ENCODE measurements around the genes UBR4 and AKR7A2.

DNA sequence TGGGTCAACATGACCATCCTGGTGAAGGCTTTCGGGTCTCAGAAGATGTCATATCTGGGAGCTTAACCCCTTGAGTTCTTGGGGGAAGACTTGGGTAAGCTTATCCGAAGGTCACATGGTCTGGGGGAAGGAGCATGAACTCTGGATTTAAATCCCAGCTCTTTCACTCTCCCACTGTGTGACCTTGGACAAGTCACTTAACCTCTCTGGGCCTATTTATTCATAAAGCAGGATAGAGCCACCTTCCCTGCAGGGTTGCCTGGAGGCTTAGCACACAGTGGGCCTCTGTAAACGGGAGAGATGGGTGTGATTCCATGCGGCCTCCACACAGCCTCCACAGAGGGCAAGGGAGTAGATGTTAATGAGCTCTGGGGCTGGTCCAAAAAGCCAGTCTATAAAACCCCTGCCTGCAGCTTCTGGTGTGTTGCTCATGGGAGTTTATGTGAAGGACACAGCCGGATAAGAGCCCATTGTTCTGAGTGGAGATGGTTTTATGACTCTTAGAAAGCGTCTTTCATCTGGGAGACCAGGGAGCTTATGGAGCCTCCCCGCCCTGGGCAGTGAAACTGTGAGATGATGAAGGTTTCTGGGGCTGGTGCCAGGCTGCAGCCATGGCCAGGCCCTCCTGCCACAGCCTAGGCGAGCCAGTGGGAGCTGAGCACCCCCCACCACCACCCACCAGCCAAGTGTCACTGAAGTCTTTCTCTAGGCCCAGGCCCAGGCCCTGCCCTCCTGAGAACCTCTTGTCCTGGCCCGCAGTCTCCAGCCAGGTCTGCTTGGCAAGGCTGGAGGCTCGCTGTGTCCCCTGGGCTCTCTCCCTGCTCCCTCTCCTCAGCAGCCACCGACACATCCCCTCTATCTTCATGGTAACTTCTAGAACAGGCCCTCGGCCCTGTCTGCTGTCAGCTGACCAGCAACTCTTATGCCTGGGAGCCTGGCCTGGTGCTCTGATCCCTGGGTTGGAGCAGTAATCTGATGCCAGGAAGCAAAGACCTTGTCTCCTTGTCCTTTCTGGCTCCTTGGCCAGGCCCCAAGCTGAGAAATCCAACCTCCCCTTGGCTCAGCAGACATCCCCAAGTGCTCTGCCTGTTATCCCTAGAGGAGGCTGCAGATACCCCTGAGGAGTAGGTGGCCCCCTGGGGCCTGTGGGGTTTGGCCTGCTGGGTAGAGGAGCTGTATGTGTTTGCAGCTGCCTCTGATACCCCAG, 7.8 kb upstream of the ARHGEF10L start:
- PRO-cap, result no peak
- CAGE, long polyA plus RNA, result no peak

- PRO-cap, result no peak
- CAGE, long polyA plus RNA, result no peak
Observed at GRCh38 chr1:17542573-17543069, 3.1 kb downstream of the ARHGEF10L start.

GRCh38 chr1:17604966-17605363, 65.5 kb downstream of the ARHGEF10L start:
- PRO-cap, result no peak
- CAGE, long polyA plus RNA, result no peak

DNA sequence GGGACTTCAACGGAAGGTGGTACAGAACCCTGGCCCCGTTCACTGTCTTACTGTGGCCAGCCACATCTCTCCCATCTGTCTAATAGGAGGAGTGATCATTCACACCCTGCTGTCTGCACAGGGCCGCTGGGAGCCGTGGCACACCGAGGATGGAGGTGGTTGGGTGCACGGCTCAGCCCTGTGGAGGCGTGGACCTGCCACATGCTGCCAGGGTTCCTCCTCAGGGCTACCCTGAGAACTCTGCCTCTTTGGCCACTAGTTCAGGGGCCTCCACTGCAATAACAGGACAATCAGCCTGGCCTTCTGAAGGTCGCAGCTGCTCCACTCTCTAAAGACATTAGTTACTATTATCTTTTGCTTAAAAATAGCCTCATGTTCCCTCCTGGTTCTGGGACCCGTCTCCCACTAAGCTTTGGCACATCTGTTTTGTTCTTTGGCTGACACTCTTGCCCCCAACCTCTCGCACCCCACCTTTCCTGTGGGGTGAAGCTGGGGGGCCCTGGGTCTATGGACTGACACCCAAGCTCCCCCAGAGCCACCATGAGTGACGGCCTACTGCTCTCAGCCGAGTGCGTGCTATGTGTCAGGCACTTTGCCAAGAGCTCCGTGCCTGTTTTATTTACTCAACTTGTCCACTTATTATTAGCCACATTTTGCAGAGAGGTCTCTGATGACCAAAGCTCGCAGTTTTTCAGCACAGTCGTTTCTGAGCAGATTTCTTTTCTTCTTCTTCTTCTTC, 66.2 kb downstream of the ARHGEF10L start:
- PRO-cap, result no peak
- CAGE, long polyA plus RNA, result no peak

GRCh38 chr1:17672709-17673101, 82.4 kb upstream of the ACTL8 start:
- PRO-cap, result no peak
- CAGE, long polyA plus RNA, result no peak

- PRO-cap, result no peak
- CAGE, long polyA plus RNA, result no peak
Observed at GRCh38 chr1:17677901-17678555, 77.1 kb upstream of the ACTL8 start.

DNA sequence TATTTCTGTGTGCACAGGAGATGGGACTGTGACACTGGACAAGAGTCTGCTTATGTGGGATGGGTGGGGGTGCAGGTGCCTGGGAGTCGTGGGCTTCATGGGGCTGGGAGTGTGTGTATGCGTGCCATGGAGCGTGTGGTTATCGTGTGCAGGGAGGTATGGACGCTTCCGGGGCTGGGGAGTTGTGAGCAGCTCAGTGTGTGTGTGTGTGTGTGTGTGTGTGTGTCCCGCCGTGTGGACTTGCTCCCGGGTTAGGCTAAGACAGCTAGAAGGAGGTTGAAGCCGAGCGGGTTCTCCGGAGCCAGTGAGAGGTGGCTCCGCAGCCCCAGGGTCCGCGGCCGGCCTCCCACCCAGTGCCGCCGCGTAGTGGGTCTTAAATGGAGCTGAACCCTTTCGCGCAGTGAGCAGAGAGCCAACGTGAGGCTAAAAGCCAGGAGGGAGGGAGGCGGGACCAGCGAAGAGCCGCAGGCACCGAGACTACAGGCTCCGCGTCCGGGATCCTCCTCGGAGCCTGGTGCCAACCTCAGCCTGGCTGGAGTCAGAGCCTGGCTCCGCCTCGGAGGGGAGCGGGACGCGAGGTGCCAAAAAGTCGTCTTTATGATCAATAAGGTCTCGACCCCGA, 1.3 kb downstream of the IGSF21 start:
- PRO-cap, result no peak
- CAGE, long polyA plus RNA, result no peak

DNA sequence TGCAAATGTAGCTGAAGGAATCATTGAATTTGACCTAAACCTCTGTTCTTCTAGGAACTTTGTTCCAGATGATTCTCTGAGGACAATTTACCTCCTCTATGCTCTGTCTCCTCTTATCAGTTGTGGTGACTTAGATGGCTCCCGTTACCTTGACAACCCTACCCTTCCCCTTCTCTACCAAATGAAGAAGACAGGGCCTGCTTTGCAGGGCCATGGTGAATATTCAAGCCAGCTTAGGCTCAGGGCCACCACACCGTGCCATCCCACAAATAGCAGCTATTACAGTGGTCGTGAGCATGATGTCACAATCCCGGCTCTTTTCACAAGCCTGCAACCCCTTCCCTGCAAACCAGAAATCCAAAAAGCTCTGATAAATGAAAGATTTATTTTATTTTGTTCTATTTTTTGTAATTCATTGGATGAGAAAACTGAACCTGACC, 157.1 kb downstream of the IGSF21 start:
- PRO-cap, result no peak
- CAGE, long polyA plus RNA, result no peak

GRCh38 chr1:18385127-18385887, 95.4 kb upstream of the KLHDC7A start:
- PRO-cap, result no peak
- CAGE, long polyA plus RNA, result no peak

DNA sequence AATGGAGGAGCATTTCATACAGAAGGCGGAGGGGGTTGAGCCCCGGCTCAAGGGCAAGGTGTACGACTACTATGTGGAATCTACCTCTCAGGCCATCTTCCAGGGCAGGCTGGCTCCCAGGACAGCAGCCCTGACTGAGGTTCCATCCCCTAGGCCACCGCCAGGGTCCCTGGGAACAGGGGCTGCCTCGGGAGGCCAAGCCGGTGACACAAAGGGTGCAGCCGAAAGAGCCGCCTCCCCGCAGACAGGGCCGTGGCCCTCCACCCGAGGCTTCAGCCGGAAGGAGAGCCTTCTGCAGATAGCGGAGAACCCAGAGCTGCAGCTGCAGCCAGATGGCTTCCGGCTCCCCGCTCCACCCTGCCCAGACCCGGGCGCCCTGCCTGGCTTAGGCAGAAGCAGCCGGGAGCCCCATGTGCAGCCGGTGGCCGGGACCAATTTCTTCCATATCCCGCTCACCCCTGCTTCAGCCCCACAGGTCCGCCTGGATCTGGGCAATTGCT, 1.1 kb downstream of the KLHDC7A start:
- PRO-cap, result no peak
- CAGE, long polyA plus RNA, result no peak

DNA sequence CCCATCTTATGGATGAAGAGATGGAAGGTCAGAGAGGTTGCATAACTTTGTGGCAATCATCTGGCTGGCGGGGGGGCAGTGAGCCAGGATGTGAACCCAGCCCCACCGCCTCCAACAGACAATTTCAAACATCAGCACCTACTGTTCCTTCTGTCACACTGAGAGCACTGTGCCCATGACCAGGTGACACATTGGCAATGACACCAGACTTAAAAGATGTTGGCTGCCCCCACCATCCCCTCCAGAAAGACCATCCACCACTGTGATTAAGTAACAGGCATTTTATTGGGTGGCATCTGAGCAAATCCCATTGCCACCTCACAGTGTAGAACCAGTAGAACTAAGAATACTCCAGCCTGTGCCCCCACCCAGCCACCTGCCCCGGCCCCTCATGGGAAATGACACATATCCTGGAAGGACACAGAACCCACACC, 11.7 kb upstream of the TAS1R2 start:
- PRO-cap, result no peak
- CAGE, long polyA plus RNA, result no peak

DNA sequence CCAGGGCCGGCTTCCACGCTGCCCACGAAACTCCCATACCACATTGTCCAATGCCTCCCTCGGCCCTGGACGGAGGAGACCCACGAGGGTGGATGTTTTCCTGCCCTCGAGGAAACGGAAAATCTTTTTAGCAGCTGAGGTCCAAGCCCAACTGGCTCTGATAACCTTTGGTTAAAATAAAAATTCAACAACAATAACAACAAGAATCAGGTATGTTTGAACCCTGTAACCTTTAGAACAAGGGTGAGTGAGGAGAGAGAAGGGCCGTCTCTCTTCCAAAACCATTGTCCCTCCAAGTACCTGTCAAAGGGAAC, 4.0 kb upstream of the ALDH4A1 start:
- PRO-cap, result no peak
- CAGE, long polyA plus RNA, result no peak

- PRO-cap, result no peak
- CAGE, long polyA plus RNA, result no peak
Observed at GRCh38 chr1:19074845-19075968, 118.7 kb upstream of the IFFO2 start.

GRCh38 chr1:19119945-19120577, 90.0 kb downstream of the UBR4 start:
- PRO-cap, result no peak
- CAGE, long polyA plus RNA, result no peak

- PRO-cap, result no peak
- CAGE, long polyA plus RNA, result no peak
Observed at GRCh38 chr1:19201503-19201899, 8.6 kb downstream of the UBR4 start.

DNA sequence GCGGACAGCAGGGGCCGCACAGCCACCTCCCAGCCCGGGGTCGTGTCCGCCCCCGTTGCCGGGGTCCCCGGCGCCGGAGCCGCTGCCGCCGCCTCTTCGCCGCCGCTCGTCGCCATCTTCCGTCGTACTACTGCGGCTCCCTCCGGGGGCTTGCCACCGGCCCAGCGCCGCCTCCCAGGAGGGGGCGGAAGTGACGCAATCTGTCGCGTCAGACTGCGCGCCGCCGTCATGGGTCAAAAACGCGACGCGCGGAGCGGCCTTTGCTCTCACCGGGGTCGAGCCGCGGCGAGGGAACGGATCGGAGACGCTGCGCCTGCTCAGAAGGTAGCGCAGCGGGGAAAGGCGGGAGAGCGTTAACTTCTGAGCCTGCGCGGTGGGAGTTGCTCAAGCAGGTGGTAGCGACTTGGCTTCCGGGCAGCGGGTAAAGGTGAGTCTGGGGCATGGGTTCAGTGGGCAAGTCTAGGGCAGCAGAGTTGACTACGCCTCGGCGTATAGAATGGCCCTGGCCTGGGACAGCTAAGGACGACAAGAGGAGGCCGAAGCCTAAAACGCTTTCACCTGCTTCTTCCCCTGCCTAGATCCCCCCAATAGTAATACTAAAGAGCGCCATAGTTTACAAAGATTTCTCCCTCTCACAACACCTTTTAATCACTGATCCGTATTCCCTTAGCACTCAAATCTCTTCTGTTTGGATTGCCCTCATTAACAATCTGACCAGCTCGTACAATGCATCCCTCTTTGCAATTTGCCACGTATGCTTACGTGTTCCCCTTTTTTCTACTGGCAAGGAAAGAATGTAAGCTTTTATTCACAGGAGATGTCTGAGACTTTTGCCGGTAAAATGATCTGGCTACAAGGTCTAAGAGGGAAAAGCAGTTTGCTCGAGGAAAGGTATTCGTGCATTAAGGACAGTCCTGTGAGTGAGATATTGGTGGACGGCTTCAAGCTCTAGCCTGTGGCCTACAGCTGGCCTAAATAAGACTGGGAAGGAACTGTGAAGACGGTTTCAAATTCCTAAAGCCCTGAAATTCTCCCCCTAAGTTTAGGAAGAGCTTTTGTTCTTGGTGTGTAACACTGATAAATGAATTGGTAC, at the start of gene UBR4:
TSS of gene UBR4 (minus strand) at position 134 of the 1,093 bp plus-strand sequence.
- PRO-cap, result bidirectional peak, plus-strand start at position 263 of the sequence, minus-strand start at position 129 of the sequence
- CAGE, long polyA plus RNA, result start-site peak on the minus strand centred at position 162 of the sequence, 82 bp wide, 58 and 100 reads in 2 replicates

- PRO-cap, result no peak
- CAGE, long polyA plus RNA, result no peak
Observed at GRCh38 chr1:19217475-19218589, 7.8 kb upstream of the UBR4 start.

DNA sequence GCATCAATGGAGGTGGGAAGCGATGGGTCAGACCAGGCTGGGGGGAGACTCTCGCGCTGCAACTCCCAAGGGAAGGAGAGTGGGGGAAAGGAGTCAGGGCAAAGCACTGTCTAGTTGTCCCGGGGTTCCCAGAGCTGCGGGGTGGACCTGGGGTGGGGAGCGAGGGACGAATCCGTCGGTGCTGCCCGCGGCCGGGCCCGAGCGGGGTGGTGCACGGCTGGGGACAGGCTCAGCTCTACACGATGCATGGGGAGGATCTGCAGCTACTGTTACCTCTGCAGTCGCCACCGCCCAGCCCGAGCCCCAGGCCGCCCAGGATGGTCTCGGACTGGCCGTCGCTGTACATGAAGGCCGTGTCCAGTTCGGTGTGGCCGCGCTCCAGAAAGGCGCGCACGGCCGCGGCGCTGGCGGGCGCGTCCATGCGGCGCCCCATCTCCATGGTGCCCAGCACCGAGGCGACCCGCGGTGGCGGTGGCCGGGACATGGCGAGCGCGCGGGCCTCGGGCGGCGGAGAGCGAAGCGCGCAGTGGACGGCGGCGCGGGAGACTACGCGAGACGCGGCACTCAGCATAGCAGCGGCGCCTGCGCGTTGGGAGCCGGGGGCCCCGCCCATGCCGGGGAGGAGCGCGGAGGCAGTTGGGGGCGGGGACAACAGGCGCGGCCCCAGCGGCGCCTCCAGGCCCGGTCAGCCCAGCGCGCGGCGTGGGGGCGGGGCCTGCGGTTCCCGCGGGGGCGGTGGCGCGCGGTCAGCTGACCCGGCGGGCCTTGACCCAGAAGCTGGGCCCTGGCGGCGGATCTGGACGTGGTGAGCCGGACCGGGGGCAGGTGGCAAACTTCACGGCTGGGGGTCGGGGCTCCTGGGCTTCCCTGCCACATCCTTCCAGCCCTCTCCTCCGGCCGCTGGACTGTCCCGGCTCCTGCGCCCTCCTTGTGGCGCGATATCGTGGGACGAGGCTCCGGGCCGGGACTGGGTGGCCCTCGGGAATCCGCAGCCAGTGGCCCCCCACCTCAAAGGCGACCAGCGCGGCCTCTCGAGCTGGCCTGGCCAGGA, at the start of gene AKR7A2:
TSS of gene AKR7A2 (minus strand) at position 591 of the 1,051 bp plus-strand sequence.
- PRO-cap, result unidirectional peak, minus-strand start at position 316 of the sequence; bidirectional peak, plus-strand start at position 773 of the sequence, minus-strand start at position 550 of the sequence
- CAGE, long polyA plus RNA, result no peak

- PRO-cap, result no peak
- CAGE, long polyA plus RNA, result no peak
Observed at GRCh38 chr1:19369758-19370233, 57.7 kb downstream of the SLC66A1 start.

DNA sequence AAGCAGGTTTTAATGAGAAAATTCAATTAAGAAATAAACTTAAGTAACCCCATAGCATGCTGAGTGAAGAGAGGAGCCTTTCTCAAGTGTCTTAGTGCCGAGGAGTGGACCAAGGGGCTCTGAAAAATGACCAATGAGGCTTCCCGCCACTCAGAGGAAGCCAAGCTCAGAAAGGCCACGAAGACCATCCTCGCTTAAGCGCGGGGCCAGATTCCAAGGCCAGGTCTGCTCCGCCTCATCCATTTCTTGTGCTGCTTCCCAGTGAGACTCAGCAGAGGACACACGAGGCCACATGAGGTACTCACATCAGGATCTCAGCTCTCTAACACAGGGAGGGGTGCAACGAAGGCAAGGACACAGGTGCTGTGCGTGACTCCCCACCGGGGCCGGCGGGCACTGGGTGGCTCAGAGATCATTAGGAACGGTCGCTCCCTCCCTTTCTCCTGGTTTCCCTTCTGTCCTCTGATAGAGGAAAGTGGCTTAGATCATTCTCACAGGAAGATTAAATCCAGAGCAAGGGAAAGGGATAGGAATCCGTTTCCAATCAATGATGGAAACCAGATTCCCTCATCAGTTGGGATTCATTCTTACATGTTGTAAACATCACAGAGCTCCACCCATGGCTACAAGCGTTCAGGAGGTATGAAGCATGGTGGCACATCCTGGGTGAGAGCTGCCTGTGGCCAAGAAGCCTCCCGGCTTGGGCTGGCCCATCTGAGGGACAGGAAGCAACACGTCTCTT, 46.7 kb downstream of the CAPZB start:
- PRO-cap, result no peak
- CAGE, long polyA plus RNA, result no peak

Measured in B cell (primary cell).